Bronchial lymph node (tissue), 1 donor: ENCODE measurements around a stretch of chr20.

- PRO-cap = no peak
Observed at GRCh38 chr20:63272037-63272277, 656 bp upstream of the ARFGAP1 start.

DNA sequence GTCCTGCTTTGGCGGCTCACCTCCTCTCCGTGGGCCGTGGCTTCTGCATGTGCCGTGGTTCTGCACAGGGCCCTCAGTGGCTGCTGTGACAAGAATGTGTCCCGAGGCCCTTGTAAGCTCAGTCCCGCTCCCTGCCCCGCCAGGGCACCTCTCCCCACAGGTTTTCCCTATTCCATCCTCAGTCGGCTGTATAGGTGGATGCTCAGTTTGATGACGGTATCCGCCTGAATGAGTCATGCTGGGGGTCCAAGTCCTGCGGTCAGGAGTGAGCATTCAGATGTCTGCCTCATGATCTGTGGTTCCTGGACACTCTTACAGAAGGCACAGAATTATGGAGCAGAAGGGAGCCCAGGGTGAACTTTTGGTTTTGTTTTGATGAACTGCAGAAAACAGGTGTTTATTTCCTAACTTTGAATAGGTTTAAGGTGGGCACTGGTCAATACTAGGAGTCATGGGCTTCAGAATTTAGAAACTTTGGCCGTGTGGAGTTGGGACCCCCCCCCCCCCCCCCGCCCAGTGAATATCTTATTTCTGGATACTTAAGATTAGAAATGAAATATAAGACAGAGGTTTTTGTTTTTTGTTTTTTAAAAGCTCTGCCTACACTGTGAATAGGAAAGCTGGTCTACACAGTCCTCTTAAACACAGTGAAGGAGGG is 1.3 kb downstream of the ARFGAP1 start:
- PRO-cap = no peak

DNA sequence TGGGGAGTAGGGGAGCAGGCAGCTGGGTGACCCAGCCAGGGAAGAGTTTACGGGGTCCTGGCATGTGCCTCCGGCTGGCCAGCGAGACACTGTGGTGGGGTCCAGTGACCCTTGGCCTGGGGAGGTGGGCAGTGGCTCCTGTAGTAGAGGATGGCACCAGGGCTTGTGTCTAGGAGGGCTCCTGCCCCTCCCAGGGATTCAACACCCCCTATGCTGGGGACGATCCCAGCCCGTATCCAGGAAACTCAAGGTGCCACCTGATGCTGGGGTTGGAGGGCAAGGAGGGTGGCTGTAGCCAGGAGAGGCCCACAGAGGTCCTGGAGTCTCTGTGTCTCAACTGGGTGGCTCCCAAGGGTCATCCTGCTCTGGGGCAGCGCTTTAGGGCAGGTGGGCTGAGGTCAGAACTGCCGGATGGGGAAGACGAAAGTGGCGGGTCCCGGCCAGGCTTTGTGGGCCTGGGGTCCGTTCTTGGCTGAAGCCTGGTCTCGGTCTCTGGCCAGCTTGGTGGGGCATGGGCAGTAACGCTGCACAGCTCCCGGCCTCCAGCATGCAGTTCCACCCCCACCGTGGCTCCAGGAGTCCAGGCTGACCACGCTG is 2.9 kb upstream of the COL20A1 start:
- PRO-cap = no peak

DNA sequence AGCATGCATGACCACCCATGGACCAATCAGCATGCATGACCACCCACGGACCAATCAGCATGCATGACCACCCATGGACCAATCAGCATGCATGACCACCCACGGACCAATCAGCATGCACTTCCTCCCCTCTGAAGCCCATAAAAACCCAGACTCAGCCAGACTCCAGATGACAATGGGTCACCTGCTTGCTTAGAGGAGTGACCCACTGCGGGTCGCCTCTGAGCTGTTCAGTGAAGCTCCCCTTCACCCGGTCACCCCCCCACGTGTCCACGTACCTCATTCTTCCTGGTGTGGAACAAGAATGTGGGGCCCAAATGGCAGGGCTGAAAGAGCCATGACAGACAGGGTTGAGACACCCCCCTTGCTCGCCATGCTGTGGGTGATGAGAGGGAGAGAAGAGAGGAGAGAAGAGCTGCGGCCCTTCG is 18.8 kb upstream of the CHRNA4 start:
- PRO-cap = no peak

- PRO-cap = no peak
Observed at GRCh38 chr20:63380606-63381018, 19.5 kb upstream of the CHRNA4 start.

DNA sequence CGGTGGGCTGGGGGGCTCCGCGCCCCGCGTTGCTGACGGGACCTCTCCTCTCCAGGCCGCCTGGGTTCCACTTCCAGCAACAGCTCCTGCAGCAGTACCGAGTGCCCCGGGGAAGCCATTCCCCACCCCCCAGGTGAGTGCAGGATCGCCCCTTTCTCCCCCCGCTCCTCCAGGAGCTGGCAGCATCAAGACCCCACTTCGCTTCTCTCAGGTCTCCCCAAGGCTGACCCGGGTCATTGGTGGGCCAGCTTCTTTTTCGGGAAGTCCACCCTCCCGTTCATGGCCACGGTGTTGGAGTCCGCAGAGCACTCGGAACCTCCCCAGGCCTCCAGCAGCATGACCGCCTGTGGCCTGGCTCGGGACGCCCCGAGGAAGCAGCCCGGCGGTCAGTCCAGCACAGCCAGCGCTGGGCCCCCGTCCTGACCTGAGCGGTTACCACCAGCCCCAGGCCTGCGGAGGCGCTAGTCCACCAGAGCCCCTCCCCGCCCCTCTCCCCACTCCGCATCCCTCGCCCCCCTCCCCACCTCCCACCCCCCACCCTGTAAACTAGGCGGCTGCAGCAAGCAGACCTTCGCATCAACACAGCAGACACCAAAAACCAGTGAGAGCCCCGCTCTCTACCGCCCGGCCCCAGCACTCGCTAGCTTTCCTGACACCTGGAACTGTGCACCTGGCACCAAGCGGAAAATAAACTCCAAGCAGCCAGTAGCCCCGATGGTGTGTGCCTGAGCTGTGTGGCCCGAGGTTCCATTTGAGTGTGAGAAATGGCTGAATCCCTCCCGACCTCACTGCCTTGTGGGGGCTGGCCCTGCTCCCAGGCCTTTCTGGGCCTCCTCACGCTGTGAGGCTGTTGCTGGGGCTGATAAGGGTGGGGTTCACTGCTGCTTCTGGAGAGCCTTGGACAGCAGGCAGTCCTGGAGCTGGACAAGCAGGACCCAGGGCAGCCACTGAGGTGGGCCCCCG is 1.2 kb downstream of the PPDPF start:
- PRO-cap = unidirectional peak, minus-strand start at position 157 of the sequence

GRCh38 chr20:63532230-63532911 is 4.8 kb downstream of the PTK6 start:
- PRO-cap = no peak

DNA sequence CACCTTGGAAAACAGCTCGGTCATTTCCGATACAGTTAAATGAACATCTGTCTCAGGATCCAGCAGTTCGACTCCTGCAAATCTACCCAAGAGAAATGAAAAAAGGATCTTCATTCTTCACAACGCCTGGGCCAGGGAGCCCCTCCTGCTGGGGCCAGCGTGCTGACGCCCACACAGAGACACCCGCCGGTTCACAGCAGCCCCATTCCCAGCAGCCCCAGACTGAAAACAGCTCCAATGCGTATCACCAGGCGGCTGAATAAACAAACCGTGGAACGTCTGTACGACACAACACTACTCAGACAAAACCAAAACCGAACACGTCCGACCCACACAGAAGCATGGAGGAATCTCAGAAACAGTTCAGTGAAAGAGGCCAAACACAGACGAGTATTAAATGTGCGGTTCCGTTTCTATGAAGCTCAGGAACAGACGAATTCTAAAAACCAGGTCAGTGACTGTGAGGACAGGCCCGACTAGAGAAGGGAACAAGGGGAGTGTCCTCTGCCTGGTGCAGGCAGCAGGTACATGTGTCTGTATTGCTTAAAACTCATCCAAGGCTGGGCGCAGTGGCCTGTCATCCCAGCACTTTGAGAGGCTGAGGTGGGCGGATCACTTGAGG is 9.0 kb upstream of the HELZ2 start:
- PRO-cap = no peak

GRCh38 chr20:63641231-63642000 is 11.8 kb downstream of the STMN3 start:
- PRO-cap = unidirectional peak, plus-strand start at chr20:63641306; unidirectional peak, minus-strand start at chr20:63641721; bidirectional peak, plus-strand start at chr20:63642139, minus-strand start at chr20:63641819

- PRO-cap = no peak
Observed at GRCh38 chr20:63691880-63692968, 4.2 kb upstream of the TNFRSF6B start.

DNA sequence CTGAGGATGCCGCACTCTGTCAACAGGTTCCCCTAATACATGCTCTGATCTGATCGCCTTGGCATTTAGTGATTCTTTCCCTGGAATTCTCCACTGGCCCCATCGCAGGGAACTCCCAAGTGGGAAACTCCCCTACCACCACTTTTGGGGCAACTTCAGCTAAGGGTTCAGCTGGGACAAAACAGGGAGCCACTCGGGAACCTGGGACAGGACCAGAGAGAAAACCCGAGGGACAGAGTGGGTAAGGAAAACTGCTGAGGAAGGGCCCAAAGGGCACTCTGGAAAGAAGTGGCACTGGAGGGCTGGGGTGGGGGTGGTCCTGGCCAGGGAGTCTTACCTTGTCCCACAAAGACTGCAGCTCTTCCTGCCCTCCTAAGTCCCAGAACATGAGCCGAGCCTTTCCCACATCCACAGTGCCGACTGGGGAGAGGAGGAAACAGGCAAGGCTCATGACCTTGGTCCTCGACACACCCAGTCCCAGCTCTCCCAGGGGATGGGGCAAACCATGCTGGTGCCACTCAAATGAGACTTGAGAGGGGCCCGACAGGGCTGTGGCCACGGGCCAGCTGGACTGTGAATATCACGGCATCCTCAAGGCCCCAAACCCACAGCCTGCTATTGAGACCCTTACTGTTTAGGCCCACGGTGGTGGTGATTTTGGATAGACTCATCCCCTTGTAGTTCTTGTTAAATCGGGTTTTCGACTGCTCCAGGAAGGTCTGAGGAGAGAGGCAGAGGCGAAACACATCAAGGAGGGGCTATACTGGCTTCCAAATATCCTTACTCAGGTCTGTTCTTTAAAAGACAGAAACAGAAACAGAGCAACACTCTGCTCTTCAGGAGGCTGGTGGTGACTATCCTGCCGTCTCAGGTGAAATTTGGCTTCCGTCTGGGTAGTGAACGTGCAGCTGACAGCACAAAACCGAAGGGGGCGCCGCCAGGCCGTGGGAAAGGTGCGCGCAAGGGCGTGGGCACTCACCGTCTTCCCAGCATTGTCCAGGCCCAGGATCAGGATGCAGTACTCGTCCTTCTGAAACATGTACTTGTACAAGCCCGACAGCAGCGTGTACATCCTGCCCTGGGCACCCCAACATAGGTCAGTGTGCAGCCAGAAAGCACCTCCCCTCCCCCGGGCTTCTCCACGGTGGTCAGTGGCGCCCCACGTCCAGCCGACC is 1.4 kb downstream of the ARFRP1 start:
- PRO-cap = no peak

GRCh38 chr20:63728284-63728907 is 8.1 kb upstream of the LIME1 start:
- PRO-cap = unidirectional peak, plus-strand start at chr20:63728475

DNA sequence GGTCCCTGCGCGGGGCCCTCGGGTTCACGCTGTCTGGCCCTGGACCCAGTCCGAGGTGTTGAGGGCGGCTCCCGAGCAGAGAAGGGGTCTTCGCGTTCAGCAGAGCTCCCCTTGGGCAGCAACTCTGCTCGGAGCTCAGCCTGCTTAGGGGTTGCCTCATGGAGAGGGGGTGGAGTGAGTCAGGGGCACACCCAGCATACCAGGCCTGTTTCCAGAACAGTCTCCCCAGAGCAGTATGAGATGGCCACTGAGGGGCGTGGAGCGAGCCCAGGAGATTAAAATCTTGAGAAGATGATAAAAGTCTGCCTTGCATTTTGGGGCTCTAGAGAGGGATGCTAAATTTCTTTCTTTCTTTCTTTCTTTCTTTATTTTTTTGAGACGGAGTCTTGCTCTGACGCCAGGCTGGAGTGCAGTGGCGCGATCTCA is 692 bp downstream of the TPD52L2 start:
- PRO-cap = bidirectional peak, plus-strand start at position 228 of the sequence, minus-strand start at position 126 of the sequence

DNA sequence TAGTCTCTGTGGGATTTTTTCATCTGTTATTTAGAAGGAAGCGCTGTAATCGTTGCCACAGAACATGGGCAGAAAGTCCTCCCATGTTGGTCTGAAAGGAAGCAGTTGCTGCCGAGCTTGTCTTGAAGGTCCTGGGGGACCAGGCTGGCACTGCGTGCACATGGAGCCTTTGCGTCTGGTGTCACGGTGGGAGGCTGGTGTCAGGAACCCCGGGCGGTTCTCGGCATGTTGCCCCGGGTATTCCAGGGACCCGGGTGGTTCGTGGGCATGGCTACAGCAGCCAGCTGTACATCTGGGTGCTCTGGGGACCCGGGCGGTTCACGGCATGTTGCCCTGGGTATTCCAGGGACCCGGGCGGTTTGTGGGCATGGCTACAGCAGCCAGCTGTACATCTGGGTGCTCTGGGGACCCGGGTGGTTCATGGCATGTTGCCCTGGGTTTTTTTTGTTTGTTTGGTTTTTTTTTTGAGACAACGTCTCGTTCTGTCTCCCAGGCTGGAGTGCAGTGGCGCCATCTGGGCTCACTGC is 11.6 kb downstream of the TPD52L2 start:
- PRO-cap = no peak

DNA sequence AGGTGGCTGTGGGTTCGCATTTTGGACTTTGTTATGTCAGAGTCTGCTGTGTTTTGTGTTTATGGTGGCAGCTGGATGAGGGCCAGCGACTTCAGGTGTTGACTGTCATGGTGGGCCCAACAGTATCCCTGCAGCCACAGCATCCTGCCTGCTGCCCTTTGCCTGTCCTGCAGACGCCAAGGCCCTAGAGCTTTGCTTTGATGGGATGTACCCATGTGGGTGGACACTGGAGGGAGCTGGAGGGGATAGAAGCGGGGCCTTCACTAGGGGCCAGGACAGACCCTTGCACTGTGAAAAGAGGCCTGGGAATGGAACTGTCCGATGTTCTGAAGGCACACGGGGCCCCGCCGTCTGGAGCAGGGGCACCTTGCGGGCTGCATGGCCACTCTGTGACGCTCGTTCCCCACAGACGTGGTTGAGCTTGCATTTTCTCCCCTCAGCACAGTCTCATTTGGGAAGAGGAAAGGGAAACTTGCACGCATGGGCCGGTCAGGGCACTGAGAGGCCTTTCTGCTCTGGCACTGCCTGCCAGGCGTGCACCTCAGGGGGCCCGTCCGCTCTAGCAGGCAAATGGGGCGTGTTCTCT is 13.1 kb upstream of the DNAJC5 start:
- PRO-cap = no peak

DNA sequence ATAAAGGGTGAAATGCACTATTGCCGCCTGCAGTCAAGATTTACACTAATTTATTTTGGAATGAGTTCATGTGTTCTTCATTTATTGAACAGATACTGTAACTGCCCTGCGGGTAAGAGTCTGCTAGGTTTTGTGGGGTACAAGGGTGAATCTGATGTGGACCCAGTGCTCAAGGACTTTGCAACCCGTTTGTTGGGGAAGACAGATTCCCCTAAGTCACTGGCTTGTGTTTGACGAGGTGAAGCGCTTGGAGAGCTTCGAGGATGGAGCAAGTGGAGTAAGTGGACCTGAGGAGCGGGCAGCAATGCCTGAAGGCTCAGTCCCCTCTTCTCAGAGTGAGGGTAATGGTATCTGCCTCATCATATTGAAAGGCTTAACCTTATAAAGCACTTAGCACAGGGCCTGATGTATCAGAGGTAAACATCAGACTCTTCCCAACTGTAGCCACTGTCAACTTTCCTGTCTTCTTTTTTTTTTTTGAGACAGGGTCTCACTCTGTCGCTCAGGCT is 2.4 kb upstream of the DNAJC5 start:
- PRO-cap = no peak

- PRO-cap = no peak
Observed at GRCh38 chr20:63939466-63940128, 16.6 kb downstream of the UCKL1 start.

DNA sequence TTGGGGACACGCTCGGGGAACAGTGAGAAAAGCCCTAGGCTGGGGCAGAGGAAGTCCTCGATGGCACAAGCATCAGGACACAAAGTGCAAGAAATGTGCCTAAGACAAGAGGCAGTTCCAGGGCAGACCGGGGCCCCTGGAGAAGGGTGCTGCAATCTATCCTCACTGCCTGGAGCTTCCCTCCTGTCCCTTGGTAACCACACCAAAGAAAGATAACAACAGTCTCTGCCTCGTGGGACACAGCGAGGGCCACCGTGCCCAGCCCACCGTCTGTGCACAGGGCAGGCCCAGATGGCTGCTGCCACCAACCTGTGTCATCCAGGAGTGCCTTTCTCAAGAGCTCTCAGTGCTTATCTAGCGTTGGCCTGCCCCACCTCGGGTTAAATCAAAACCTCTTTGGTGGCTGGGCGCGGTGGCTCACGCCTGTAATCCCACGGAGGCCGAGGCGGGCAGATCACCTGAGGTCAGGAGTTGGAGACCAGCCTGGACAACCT is 1.6 kb downstream of the UCKL1 start:
- PRO-cap = no peak

DNA sequence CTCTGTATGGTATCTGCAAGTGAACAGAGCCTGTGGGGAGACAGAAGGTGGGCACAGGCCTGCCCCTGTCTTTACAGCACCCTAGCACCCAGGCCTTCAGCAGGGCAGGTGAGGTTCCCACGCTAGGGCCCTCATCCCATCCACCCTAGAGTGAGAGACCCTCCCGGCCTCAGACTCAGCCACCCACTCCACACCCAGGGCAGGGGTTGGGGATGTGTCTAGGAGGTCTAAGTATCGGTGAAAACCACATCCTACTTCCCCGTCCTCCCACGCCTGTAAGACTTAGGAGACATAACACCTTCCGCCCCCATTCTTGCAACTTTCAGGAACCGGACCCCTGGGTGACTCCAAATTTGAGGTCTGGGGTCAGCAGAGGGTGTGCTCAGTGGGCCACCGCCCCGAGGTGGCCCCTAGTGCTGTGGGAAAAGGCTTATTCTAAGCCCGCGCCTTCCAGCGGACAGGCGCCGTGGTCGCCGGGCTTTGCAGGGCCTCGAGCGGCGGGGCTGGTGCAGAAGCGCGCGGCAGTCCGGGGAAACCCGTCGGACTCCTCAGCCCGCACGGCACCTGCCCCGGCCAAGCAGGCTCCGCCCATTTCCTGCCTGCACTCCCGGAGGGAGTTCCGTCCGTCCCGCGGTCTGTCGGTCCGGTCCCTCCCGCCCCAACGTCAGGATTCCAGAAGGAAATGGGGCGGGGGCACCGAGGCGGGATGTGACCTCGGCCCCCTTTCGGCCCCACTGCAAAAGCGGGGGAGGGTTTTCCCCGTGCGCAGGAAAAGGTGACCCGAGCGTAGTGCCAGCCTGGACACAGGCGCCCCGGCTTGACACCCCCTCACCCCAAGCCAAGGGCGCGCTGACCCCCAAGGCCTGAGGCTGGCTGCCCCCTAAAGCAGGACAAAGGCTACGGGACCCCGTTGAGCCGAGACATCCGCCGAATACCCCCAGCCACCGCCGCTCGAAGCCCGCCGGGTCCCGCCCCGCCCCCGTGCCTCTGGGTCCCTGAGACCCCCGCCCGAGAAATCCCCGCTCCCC is 796 bp downstream of the SAMD10 start:
- PRO-cap = bidirectional peak, plus-strand start at position 633 of the sequence, minus-strand start at position 538 of the sequence

GRCh38 chr20:64050160-64050377 is 630 bp upstream of the SOX18 start:
- PRO-cap = no peak